REH cell (cell line): ENCODE results near the gene ALDH4A1.

DNA sequence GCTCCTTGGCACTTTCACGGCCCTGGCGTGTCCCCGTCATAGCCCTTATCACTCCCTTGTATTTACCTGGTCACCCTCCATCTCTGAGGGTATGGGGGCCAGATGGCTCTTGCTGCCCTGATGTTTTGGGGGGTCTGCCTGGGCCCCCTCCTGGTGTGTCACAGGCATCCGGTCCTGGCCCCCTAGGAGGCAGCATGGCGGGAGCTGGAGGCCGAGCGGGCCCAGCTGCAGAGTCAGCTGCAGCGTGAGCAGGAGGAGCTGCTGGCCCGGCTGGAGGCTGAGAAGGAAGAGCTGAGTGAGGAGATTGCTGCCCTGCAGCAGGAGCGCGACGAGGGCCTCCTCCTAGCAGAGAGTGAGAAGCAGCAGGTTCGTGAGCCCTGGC, 27.3 kb downstream of the MFAP2 start:
- PRO-cap: no peak

- PRO-cap: no peak
Observed at GRCh38 chr1:17053132-17053604, 664 bp downstream of the SDHB start.

DNA sequence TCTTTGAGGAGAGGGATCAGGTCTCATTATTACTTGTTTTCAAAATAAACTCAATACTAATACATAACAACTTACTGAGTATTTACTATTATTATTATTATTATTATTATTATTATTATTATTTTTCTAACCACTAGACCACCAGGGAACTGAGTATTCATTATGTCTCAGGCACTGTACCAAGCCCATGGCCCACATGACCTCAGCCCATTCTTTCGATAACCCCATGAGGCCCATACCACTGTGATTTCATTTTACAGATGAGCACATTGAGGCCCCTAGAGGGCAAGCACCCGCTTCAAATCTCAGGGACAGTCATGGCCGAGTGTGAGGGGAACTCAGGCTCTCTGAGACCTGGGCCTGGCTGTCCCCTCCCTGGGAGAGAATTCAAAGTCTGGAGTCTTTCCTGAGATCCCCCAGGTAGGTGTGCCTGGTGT, 6.1 kb downstream of the PADI2 start:
- PRO-cap: no peak

- PRO-cap: bidirectional peak, plus-strand start at chr1:17437766, minus-strand start at chr1:17437614; bidirectional peak, plus-strand start at chr1:17438086, minus-strand start at chr1:17438054
Observed at GRCh38 chr1:17437447-17438175, 1.9 kb downstream of the RCC2 start.

DNA sequence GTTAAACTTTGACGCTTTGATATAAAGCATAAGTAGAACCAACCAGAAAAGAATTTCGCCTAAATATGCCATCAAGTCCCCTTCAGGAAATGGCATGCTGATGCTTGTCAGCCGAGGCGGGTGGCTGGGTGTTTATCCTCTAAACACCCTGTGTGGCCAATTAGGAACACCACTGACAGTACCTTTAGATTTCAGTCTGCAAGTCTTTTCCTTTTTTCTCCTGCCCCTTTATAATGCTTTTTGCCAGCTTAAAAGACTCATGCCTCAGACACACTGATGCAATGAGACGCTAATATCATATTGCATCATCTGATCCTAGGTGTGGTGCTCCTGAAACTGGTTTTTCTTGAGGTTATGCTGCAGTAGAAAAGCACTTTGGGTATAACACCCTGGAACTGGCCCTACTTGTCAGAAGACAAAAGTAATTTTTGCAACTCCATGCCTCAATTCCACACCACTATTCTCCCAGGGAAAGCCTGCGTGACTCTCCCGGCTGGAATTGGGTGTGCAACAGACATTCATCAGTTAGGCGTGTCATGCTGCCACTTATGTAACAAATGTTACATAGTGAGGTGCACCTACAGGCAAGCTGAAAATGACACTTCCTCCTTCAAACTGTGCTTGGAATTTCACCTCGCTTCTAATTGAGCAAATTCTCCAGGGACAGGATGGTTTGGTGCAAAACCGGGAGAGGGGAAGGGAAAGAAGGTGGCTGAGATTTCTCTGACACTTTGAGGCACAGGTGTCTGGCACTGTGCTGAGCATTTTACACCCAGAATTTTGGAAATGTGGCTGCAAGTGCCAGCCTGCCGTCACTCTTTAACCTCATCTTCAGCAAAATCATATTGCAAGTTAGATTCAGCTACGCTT, 2.0 kb upstream of the RCC2 start:
- PRO-cap: no peak

DNA sequence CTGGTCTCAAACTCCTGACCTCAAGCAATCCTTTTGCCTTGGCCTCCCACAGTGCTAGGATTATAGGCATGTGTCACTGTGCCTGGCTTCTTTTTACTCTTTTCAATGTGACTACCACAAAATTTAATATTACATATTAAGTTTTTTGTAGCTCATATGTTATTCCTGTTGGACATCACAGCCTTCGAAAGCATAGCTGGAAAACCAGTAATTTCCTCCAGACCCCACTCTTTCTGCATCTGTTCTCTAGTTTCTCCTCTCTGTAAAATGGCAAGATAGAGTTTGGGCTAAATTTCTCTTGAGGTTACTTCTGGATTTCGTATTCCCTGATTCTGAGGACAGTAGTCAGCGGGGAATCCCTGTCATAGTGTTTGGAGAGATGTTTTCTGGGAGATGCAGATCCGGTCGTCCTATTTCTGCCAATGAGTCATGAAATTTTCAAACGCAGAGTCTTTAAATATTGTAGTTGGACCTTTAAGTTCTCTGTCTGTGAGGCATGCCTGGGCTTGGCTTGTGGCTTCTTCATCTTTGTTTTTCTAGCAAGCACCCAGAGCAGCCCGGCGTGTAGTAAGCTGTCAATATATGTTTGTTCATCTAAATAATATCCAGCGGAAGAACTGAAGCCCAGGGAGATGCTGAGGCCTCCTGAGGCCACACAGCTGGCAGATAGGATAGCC, 3.8 kb upstream of the RCC2 start:
- PRO-cap: no peak

DNA sequence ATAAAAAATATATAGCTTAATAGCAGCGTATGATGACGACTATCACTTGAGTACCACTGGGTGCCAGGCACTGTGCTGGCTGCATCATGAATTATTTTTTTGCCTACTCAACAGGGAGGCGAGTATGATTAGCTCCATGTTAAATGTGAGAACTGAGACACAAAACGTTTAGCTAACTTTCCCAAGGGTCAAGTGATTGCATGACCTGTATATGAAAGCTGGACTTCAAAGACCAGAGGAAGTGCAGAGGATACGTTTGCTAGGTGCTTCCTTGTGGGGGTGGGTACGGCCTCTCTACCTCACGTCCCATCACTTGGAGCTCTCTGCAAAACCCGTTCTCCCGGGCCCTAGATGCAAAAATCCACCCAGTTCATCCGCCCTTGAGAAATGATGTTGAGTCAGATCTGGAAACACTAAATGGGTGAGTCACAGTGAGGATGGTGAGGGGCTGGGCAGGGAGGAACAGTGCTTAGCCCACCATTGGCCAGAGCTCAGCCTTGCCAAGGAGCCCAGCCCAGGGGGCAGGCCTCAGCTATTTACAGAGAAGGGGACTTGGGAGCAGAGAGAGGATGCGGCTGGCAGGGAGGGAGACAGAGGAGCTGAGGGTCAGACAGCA, 14.4 kb downstream of the ARHGEF10L start:
- PRO-cap: no peak

DNA sequence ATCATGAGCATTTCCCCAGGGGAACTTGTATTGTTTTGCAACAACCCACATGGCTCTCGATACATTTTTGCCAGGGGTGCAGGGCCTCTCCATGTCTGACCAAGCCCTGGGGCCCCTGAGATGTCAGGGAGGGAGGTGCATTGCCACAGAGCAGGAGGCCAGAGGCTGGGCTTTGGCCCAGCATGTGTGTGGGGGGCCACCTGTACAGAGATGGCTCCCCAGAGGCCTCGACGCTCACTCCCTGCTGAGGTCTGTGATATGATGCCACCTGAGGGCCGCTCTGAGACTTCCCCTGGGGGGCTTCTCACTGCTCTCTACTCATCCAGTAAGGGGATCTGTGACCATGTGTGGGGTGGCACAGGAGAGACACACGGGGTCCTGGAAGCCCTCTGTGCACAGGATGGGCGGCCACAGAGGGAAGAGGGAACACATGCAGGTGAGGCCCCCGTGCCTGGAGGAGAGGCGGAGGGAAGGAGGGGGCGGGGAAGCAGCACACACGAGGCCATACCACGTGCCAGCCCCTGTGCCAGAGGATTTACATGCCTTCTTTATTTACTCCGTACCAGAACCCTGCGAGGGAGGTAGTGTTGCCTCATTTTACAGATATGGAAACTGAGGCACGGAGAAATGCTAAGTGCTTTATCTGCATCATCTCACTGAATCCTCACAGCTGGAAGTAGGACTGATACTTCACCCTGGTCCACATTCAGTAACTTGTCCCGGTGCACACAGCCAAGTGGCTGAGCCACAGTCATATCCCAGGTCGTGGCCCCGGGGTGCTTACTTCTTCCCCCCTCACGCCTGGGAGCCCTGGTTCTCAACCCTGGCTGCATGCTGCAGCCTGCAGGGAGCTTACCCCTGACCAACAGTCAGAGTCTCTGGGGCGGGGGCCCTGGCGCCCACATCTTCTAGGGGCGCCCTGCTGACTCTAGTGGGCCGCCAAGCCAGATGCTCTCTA, 56.0 kb downstream of the ARHGEF10L start:
- PRO-cap: no peak

- PRO-cap: no peak
Observed at GRCh38 chr1:17597613-17598338, 58.3 kb downstream of the ARHGEF10L start.

DNA sequence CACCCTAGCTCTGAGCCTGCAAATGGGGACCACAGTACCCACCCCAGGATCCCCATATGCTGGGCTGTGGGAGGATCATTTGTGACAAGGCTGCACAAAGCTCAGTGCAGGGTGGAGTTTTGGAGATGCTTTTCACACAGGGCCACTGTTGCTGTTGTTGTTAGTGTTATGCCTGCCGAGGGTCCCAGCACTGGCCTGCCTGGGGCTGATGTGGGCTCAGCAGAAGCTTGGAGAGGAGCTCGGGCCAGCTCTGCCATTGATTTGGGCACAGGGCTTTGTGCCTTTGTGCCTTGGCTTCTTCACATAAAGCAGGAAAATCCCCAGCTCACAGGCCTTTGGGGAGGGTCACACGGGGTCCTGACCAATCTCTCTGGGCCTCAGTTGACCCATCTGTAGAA, 65.5 kb downstream of the ARHGEF10L start:
- PRO-cap: no peak

DNA sequence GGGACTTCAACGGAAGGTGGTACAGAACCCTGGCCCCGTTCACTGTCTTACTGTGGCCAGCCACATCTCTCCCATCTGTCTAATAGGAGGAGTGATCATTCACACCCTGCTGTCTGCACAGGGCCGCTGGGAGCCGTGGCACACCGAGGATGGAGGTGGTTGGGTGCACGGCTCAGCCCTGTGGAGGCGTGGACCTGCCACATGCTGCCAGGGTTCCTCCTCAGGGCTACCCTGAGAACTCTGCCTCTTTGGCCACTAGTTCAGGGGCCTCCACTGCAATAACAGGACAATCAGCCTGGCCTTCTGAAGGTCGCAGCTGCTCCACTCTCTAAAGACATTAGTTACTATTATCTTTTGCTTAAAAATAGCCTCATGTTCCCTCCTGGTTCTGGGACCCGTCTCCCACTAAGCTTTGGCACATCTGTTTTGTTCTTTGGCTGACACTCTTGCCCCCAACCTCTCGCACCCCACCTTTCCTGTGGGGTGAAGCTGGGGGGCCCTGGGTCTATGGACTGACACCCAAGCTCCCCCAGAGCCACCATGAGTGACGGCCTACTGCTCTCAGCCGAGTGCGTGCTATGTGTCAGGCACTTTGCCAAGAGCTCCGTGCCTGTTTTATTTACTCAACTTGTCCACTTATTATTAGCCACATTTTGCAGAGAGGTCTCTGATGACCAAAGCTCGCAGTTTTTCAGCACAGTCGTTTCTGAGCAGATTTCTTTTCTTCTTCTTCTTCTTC, 66.2 kb downstream of the ARHGEF10L start:
- PRO-cap: no peak

GRCh38 chr1:17609377-17609931, 70.0 kb downstream of the ARHGEF10L start:
- PRO-cap: no peak

DNA sequence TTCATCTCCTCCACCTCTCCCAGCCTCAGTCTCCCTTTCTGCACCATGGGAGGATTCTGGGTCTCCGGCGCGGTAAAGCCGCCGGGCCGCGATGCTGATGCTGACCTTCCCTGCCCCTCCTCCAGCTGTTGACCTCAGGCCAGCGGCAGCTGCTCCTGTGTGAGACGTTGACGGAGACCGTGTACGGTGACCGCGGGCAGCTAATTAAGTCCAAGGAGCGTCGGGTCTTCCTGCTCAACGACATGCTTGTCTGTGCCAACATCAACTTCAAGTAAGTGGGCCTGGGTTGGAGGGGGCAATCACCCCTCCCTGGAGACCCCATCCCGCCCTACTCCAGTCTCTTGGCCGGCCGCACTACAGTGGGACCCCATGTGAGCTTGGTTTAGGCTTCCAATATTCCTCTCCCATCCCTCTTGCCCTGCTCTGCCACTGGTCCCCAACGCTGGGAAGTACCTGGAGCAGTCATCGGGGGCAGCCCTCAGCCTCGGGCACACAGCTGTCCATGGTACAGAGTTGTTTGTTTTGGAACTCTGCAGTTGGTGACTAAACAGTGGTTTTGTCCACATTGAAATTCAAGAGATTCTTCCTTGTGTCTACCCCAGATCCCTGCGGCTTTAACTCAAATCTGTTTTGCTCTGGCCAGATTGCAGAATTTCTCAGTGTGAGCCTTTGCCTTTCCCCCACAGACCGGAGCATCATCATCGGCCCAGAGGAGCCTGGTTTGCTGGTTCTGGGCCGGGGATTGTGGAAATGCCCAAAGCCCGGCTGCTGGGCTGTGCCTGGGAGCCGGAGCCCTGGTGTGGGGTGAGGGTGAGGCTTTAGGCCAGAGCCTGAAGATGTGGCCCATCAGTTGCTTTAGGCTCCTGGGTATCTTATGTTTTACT, 92.9 kb downstream of the ARHGEF10L start:
- PRO-cap: no peak

DNA sequence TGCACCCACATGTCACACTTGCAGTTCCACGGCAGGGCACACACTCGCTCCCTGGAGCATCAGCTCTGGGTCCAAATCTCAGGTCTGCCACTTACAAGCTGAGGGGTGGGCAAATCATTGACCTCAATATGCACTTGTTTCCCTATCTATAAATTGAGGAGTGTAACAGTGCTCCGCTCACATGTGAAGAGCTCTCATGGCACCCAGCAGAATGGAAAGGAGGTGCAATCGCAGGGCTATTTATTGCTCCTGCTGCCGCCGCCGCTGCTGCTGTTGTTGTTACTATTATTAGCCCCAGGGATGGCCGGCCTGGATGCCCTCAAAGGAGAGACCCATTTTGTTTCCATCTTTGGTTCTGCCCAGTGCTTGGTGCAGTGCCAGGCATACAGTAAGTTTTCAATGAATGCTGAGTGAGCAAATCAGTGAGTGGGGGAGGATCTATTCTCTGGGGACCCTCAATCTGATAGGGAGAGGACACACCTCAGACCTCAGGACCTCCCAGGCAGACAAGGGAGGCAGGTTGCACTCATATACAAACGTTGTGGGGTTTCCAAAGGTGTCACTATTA, 136.1 kb downstream of the ACTL8 start:
- PRO-cap: no peak

DNA sequence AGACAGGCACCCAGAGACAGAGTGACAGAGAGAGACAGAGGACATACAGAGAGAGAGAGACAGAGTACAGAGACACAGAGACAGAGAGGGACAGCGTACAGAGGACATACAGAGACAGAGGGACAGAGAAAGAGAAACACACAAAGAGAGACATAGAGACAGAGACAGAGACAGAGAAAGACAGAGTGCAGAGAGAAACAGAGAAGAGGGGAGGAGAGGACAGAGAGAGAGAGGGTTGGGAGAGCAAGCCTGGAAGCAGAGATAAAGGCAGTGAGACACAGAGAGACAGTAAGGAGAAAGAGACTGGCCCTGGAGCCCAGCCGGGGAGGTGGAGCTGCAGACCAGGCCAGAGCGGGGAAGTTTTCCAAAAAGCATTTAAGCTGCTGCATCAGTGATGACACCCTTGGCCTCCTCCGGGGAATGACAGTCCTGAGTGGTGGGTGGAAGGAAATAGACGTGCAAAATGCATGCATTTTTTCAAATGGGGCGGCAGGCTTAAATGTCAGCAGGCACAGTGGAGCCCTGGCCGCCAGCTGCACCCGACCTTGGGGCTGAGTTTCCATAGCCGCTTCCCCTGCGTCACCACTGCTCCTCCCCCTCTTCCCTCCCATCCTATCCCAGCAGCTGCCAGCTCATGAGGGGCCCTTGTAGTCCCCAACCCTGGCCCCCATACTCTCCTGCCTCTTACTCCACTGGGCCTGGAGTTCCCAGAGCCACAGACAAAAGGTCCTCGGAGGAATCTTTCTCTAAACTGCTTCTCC, 95.4 kb upstream of the KLHDC7A start:
- PRO-cap: no peak

DNA sequence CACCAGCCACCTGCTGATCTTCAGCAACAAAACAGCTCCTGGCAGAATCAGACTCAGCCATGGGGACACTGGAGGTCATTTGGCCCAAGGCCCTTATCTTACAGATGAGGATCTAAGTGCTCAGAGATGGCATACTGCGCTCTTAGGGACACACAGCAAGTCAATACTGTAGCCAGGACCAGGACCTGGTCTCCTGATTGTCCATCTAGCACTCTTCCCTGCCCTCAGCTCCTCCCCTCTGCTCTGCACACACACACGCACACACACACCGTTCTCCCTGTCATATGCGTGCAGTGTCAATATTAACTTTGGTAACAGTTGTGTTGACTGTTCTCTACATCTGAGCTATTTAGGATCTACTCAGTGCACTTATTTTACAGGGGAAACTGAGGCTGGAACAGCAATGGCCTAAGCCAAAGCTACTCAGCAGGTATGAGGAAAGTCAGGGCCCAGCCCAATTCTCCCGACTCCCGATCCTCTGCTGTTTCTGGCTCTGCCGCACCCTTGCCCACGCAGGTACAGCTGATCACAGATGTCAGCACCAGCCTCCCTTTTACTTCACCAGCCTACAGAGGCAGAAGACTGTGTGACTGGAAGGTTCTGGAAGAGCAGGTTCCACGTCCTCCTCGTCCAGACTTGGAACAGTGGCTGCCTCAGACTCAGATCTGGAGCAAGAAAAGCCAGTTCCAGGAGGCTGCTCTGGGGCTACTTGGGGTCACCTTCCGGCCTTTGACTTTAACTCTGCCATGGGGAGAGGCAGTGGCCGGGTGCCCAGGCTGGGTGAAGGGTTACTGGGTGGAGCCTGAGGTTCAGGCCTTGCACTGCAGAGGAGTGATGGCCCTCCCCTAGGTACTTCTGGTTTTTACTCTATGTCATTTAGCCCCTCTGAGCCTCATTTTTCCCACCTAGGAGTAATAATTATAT, 16.2 kb upstream of the KLHDC7A start:
- PRO-cap: no peak

DNA sequence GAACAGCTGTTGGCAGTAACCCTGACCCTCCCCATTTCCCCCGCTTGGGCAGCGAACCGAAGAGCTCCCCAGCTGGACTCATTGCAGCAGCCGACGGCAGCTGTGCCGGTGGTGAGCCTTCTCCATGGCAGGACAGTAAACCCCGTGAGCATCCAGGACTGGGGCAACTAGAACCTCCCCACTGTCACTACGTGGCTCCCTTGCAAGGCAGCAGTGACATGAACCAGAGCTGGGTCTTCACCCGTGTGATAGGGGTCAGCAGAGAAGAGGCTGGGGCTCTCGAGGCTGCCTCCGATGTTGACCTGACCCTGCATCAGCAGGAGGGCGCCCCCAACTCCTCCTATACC, 661 bp downstream of the KLHDC7A start:
- PRO-cap: no peak

GRCh38 chr1:18607530-18607792, 23.2 kb upstream of the PAX7 start:
- PRO-cap: no peak

- PRO-cap: no peak
Observed at GRCh38 chr1:18636296-18637161, 5.9 kb downstream of the PAX7 start.

- PRO-cap: bidirectional peak, plus-strand start at chr1:18903015, minus-strand start at chr1:18902526
Observed at GRCh38 chr1:18902274-18903332, at the start of gene ALDH4A1. Gene ALDH4A1 (minus strand): TSS chr1:18902555.